Bronchial lymph node (tissue), 1 donor: ENCODE results near the gene HMX3.

DNA sequence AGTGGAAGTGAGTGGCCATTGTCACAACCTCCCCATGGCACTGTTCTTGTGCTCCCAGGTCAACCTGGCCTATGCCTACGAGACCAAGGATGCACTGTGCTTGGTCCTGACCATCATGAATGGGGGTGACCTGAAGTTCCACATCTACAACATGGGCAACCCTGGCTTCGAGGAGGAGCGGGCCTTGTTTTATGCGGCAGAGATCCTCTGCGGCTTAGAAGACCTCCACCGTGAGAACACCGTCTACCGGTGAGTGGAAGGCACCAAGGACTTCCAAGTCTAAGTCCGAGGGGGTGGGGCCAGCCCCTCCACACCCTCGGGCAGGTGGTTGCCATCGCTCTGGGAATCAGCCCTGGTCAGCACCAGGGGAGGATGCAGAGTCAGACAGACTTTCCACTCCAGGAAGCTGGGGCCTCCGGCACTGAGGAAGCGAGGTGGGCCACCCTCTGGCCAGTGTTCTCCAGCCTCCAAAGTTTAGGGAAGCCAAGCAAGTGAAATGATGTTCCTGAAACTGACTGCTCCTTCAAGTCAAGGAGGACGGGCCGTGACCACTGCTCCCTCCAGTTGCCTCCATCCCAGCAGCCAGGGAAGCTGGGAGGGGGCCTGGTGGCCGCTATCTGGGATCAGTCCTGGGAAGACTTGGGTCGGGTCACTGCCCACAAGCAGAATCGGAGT lies 105.8 kb downstream of the RGS10 start:
- PRO-cap, result no peak

- PRO-cap, result unidirectional peak, plus-strand start at chr10:119650942; unidirectional peak, plus-strand start at chr10:119651033; bidirectional peak, plus-strand start at chr10:119651568, minus-strand start at chr10:119651187
Observed at GRCh38 chr10:119650737-119651324, 349 bp upstream of the BAG3 start.

DNA sequence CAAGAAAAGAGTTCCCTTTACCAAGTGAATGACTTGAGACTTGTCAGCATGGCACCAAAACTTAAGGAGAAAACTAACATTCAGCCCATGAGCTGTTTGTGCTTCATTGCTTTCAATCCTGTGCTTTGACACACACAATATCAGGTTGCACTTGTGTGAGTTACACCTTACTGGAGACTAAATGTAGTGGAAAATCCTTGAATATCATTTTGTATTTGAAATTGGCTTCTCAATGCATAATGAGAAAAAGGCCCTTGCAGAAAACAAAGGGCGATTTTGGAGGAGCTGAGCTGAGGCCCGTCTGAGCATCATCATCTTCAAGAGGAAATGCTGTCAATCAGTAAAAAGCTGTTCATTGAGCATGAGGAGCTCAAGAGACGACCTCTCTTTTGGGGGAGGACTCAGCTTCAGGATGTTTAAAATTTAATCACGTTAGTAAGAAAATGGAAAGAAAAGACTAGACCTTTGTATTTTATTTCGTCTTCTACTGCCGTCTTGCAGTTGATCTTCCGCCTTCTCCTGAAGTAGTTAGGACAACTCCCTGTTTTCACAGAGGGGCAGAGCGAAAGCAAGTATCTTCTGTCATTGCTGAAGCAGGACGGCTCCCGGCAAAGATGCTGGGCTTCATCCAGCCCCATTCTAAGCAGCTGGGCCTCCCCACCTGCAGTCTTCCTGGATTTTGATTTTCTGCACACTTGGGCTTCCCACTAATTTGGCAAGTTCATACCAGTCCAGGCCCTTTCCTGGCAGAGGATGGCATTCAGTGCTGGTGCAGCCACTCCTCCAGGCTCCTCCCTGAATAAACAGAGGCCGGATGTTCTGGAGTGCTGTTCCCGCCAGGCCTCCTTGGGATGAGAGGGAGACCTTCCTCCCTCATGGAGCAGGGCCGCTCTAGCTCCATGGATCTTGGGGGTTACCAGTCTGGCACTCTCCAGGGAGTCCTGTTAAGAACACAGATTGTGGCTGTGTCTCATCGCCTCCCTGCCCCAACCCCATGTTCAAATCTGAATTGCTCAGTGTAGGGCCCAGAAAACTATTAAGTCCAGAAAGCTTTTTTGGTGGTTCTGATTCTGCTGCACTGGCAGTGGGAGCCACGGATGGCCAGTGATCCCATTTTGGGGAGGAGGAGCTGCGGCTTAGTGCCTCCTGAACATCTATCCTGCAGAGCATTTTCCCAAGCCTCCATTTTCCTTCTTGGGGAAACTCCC lies 3.2 kb downstream of the BAG3 start:
- PRO-cap, result bidirectional peak, plus-strand start at position 848 of the sequence, minus-strand start at position 672 of the sequence

GRCh38 chr10:119669788-119670545 lies 18.8 kb downstream of the BAG3 start:
- PRO-cap, result no peak

GRCh38 chr10:119789984-119790508 lies 64.2 kb downstream of the INPP5F start:
- PRO-cap, result no peak

- PRO-cap, result no peak
Observed at GRCh38 chr10:119822910-119823672, 49.6 kb downstream of the MCMBP start.

- PRO-cap, result no peak
Observed at GRCh38 chr10:119871898-119872751, 518 bp downstream of the MCMBP start.

DNA sequence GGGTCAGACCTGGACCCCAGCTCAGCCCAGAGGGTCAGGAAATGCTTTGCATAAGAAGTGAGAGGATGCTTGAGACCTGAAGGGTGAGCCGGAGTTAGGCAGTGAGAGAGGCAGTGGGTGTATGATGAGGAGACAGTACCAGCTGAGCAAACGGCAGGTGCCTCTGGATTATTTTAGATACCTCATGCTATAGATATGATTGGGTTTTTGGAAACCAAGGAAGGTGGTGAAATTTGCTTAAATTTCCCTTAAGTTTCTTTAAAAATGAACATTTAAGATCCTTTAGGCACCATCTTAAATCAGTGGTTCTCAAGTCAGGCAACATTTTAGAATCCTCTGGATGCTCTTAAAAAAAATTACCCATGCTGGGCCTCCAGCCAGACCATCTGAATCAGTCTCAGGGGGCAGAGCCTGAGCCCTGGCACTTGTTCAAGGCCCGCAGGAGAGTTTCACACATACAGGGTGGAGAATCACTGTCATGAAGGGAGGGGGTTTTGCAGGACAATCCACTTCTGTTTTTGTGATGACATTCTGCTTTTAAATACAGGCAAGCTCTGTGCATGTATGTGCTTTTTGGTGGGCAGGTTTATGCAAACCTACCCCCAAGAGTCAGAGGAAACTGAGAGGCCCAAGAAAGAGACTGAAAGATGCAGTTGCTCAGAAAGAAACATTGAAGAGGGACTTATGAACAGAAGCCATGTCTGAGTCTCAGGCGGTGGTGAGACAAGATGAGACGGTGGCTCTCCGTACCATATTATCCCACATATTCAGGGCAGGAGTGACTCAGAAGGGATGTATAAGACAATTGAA lies 268.5 kb downstream of the SEC23IP start:
- PRO-cap, result no peak

DNA sequence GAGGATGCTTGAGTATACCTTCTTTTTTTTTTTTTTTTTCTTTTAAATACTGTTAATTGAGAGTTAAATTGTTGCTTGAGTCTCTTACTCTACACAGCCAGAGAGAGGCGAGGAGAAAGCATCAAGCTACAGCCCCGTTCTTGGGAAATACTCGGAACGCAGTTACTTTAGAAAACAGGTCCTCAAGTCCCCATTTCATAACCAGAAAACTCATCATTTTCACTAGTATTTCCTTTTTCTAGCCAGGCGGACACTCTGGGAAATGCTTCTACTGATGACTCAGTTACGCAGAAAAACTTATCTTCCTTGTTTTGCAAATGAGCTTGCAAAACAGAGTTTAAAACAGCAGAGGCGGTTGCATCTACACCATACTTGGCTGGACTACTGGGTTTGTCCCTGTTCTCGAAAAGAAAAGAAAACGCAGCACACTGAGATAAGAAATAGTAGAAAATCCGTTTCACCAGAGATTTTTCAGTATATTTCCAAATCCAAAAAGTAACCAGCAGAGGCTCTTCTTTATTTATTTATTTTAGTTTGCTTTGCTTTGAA lies 111.5 kb upstream of the FGFR2 start:
- PRO-cap, result no peak

DNA sequence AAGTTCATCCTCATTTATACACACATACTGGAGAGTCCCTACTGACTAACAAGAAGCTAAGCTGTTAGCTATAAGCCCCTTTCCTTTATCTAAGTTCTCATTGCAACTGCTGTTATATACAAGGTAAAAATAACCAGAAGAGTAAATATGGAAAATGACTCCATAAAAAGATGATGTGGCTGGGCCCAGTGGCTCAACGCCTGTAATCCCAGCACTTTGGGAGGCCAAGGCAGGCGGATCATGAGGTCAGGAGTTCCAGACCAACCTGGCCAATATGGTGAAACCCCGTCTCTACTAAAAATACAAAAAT lies 10.0 kb downstream of the ATE1 start:
- PRO-cap, result no peak

- PRO-cap, result no peak
Observed at GRCh38 chr10:121930178-121931167, 2.6 kb upstream of the ATE1 start.

- PRO-cap, result no peak
Observed at GRCh38 chr10:121959147-121959842, 15.7 kb downstream of the NSMCE4A start.

GRCh38 chr10:122375586-122375786 lies 978 bp downstream of the PLEKHA1 start:
- PRO-cap, result no peak

GRCh38 chr10:122375787-122375967 lies 1.2 kb downstream of the PLEKHA1 start:
- PRO-cap, result no peak

DNA sequence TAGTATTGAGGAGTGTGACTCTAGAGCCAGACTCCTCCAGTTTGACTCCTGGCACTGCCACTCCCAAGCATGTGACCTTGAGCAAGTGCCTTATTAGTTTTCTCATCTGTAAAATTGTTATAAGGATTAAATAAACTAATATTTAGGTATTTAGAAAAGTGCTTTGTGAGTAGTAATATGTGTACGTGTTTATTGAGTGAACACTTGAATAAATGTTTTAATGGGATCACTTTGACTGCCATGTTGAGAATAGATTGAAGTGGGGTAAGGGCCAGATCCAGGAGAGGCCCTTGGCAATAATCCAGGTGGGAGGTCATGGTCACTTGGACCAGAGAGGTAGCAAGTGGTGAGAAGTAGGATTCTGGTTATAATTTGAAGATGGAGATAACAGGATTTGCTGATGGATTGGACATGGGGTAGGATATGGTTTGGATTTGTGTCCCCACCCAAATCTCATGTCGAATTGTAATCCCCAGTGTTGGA lies 6.4 kb downstream of the PLEKHA1 start:
- PRO-cap, result no peak

- PRO-cap, result no peak
Observed at GRCh38 chr10:122402016-122403138, 27.9 kb downstream of the PLEKHA1 start.

DNA sequence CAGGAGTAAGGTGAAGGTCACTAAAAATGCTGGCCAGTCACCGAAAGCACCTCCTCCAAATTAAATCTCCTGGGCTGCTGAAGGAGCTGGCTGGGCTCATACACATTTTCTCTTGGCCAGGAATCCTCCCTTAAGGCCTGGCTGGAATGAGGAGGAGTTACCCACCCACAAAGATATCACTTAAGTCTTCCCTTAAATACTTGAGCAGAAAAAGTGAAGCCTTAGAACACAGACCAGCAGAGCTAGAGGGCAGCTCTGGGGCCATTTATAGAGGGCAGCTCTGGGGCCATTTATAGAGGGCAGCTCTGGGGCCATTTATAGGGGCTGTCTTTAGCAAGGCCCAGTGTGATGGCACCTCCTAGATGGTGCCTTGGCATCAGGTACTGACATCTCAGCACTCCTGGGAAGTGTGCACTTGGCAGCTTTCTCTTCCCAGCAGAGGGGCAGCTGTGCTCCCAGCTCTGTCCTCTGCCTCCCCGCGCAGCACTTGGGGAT lies 46.4 kb downstream of the HTRA1 start:
- PRO-cap, result no peak

- PRO-cap, result no peak
Observed at GRCh38 chr10:122588736-122589287, 28.3 kb downstream of the DMBT1 start.

DNA sequence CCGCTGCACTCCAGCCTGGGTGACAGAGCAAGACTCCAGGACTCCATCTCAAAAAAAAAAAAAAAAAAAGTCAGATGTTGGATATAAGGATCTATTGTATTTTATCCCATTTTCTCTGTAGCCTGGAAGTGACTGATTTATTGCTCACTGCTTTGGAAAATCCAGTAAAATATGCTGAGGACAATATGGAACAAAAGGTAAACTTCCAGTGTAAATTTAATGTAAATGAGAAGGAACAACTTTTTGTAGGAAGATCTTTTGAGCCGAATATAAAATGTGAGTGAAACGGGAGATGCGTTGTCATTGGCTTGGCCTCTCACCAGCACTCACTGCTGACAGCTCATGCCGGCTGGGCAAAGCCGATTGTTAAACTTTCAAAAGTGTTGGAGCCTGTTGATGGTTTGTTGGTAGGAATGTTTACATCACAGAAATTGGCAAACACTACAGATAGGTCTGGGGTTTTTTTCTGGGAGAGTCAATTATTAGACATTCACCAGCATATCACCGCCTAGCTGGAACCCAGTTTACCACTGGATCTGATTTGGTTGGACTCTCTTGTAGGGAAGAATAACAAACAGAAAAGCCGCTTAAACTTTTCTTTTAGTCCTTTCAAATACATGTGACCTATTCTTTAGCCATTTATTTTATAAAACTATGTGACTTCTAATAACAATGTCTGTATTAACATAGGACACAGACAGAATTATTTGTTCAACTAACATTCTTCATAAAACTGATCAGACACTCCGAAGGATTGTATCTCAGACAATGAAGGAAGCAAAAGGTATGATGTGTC lies 6.2 kb downstream of the PSTK start:
- PRO-cap, result no peak

GRCh38 chr10:123135040-123136366 lies at the start of gene HMX3:
Gene HMX3, plus strand, starts transcription at chr10:123135970.
- PRO-cap, result no peak